Colic lymph node (tissue), 1 donor: ENCODE results near the genes PNMA8B and DACT3.

GRCh38 chr19:45553345-45553818 lies 31.2 kb downstream of the OPA3 start:
- PRO-cap, result no peak

- PRO-cap, result no peak
These were observed 13.2 kb downstream of the OPA3 start for GRCh38 chr19:45571444-45571801.

DNA sequence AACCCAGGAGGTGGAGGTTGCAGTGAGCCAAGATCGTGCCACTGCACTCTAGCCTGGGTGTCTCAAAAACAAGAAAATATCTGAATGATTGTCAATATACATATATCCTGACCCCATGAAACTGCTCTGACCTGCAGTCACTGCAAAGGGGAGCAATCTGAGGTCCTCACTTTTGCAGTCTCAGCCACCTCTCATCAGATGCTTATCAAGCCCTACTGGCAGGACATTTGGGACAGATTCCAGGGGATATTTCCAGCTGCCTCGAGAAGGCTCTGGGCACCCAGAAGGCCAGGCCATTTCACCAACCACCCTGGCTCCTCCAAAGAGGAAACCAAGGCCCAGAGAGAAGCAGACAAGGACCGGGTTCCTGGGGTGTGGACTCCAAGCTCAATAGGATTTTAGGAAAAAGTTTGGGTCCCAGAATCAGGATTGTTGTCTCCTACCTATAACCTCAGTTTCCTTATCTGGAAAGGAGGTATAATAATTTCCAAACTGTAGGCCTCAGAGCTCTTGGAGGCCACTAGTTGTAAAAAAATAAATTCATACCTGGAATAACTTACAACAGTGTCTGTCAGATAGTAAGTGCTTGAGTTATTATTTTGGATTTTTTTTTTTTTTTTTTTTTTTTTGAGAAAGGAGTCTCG lies 2.2 kb downstream of the EML2 start:
- PRO-cap, result no peak

- PRO-cap, result no peak
These were observed 6.8 kb upstream of the EML2 start for GRCh38 chr19:45645906-45646461.

DNA sequence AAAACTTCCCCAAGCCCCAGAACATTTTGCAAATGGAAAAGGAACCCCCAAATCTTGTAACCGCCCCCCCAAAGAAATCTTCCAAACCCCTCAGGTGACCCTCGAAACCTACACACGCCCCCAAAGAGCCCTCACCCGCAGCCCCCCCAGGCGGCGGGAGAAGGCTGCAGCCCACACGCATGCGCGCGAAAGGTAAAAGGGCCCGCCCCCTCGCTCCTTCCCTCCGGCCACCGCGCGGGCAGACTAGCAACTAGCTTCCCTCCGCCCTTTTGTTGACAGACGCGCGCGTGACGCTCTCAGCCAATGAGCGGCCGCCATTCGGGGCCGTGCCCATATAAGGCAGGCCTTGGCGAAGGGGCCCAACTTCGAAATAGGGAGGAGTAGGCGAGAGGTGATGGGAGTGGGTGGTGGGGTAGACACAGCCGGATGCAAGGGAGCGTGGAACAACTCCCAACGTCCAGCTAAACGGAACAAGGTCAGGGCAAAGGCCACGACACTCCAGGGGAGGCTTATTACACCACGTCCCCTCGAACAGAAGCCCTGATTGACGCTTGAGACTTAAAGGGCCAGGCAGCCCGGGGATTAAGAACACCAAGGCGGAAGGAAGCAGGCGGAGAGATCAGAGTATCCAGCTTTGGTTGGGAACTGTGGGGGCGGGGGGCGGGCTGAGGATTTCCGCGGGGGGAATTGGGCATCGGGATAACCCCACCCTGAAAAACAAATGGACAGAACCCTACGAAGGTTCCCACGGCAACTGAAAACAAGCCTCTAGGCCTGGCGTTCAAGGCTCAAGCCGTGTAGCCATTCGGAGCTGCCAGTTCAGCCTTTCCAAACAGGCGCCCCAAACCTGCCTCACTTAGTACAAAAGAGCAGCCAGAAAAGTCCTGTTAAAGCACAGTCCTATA lies 13.3 kb downstream of the FBXO46 start:
- PRO-cap, result bidirectional peak, plus-strand start at position 569 of the sequence, minus-strand start at position 160 of the sequence

GRCh38 chr19:45739366-45739823 lies 6.2 kb downstream of the MEIOSIN start:
- PRO-cap, result no peak

DNA sequence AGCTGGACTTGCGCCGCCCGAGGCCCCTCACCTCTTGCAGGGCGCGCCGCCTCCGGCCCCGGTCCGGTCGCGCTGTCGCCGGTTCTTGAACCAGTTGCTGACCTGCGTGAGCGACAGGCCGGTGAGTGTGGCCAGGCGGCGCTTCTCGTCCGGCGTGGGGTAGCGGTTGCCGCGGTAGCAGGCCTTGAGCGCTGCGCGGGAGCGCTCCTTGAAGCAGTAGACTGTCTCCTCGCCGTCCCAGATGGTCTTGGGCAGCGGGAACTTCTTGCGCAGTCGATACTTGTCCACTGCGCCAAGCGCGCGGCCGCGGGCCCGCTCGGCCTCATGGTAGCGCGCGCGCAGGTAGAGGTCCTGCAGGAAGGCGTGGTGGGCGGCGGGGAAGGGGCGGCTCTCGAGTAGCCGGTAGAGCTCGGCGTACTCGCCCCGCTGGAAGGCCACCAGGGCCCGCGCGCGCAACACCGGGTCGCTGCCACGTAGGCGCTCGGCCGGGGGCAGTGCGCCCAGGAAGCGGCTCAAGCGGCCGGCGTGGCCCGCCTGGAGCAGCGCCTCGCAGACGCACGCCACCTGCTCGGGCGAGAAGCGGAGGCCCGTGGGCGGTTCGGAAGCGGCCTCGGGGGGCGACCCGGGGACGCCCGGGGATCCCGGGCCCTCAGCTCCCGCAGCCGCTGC lies 907 bp downstream of the SIX5 start:
- PRO-cap, result no peak

GRCh38 chr19:45877980-45878902 lies 7.7 kb downstream of the IRF2BP1 start:
- PRO-cap, result no peak

- PRO-cap, result no peak
These were observed 6.8 kb downstream of the IRF2BP1 start for GRCh38 chr19:45878957-45879720.

DNA sequence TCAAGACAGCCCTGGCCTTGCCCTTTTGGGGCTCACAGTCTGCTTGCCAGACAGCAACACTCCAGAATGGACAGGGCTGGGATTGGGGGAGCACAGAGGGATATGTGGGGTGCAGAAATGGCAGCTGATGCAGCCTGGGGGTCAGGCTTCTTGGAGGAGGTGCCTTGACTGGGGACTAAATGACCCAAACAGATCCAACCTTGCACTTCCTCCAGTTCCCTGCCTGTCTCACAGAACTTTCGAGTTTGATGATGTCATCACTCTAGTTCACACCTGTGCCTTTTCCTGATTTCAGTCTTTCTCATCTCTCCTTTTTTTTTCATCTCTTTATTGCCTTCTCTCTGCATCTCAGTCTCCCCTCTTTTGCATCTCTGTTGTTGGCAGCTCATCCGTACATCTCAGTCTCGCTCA lies 4.6 kb downstream of the IRF2BP1 start:
- PRO-cap, result no peak

GRCh38 chr19:45955872-45956460 lies 17.7 kb downstream of the NOVA2 start:
- PRO-cap, result no peak

DNA sequence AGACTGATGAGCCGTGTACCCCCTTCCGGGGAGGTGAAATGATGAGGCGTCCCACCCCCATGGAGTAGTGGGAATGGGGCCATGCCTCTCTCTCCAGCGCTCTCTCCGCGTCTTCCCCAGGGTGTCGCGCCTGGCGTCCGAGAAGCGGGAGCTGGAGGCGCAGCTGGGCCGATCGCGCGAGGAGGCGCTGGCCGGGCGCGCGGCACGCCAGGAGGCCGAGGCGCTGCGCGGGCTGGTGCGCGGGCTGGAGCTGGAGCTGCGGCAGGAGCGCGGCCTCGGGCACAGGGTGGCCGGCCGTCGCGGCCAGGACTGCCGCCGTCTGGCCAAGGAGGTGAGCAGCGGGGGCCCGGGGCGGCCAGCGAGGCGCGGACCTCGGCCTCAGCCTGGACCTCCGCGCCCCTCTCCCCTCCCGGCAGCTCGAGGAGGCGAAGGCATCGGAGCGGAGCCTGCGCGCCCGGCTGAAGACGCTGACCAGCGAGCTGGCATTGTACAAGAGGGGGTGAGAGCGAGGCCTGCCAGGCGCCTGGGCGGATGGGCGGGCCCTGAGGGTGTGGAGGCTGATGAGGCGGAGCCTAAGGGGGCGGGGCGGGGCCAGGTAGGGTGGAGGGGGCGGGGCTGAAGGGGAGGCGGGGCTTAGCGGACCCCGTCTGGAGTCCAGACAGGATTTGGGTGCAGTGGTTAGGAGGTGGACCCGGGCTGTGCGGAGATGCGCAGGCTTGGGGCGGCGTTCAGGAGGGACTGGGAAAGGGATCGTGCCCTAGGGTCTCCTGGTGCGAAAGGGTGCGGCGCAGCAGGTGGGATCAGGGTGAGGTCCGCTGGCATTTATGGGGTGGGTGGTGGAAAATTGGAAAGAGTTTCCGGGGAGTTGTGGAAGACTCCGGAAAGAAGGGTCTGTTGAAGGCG lies 7.7 kb downstream of the PGLYRP1 start:
- PRO-cap, result no peak

- PRO-cap, result no peak
These were observed 7.9 kb upstream of the IGFL3 start for GRCh38 chr19:46132336-46132747.

- PRO-cap, result no peak
These were observed 18.5 kb upstream of the HIF3A start for GRCh38 chr19:46278155-46278892.

- PRO-cap, result no peak
These were observed 2.9 kb downstream of the HIF3A start for GRCh38 chr19:46299556-46300250.

DNA sequence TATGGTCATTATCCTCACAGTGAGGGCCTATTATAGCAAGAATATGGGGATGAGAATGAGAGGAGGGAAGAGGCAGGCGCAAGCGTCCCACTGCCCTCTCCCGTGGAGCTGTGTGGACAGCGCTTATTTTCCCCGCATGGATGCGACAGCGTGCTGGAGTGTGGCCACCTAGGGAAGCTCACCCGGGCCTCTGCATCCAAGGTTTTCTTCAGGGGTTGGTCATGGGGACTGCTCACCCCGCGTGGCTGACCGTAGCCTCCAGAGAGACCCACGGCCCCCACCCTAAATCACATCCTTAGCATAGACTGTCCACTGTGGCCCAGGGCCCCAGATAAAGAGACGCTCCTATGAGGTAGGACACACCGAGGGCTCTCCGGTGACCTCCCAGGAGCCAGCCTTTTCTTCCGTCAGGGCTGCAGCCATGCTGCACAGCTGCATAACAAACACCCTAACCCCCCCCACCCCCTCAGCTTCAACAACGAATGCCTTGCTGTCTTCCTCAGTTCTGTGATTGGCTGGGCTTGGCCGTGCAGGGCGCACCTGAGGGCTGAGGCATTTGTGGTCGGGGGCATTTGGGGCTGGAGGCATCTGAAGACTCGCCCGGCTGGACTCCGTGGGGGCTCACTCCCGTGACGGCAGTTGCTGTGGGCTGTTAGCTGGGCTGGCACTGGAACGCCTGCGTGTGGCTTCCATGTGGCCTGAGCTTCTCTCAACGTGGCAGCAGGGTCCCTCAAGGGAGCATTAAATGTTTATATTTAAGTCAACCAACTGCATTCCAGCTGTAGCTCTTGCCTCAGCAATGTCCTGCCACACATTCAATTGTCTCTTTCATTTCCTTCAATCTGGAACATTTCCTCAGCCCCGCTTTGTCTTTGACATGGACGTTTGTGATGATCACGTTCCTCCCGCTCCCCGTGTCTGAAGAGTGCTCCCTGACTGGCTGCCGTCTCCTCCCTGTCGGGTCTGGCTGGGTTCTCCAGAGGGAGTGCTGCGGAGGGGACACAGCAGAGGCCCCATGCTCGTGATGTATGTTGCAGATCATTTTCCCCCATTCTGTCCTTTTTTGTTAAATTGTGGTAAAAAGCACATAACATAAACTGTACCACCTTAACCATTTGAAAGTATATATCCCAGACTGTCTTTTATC lies 21.2 kb downstream of the CCDC8 start:
- PRO-cap, result no peak

DNA sequence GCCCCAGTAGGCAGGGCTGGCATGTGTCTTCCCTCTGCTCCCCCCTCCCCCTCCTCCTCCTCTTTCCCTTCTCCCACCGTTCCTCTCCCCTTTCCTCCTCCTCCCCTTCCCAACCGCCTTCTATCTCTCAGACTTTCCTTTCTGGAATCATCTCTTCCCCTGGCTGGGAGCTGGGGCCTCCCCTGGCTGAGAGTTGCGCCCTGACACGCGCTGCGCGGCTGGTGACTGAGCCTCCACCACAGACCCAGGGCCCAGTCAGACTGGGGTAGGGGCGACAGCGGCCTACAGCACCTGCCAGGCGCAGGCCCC lies 2.8 kb downstream of the PNMA8B start:
- PRO-cap, result no peak

DNA sequence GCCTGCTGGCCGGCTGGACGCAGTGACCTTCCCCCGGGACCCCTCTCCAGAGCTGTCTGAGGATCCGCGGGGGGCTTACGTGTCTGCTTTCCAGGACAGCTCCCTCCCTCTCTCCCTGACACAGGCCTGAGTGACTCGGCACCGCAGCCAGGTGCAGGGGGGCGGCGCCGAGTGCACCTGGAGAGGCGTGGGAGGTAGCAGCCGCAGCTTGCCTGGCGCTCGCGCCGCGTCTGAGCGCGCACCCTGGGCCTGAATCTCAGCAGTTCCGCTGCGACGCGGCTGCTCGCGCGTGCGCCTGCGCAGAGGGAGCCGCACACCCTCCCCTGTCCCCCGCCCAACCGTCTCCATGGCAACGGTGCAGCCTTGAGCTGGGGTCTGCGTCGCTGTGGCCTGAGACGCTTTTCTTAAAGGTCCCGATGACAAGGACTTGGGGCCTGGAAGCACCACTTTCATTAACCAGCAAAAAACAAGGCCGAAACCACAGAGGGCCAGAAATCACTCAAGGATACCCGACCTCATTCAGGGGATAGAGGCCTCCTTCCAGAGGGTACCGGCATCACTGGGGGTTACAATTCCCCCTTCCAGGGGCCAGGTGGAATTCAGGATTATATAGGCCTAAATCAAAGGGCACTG lies at the start of gene PNMA8B:
Gene PNMA8B, minus strand, starts transcription at position 232 of the 633 bp plus-strand sequence.
- PRO-cap, result unidirectional peak, minus-strand start at position 232 of the sequence

- PRO-cap, result unidirectional peak, minus-strand start at chr19:46661138; unidirectional peak, minus-strand start at chr19:46661182
These were observed at the start of gene DACT3 for GRCh38 chr19:46660842-46661729. TSS of gene DACT3 (minus strand) at chr19:46661182.

DNA sequence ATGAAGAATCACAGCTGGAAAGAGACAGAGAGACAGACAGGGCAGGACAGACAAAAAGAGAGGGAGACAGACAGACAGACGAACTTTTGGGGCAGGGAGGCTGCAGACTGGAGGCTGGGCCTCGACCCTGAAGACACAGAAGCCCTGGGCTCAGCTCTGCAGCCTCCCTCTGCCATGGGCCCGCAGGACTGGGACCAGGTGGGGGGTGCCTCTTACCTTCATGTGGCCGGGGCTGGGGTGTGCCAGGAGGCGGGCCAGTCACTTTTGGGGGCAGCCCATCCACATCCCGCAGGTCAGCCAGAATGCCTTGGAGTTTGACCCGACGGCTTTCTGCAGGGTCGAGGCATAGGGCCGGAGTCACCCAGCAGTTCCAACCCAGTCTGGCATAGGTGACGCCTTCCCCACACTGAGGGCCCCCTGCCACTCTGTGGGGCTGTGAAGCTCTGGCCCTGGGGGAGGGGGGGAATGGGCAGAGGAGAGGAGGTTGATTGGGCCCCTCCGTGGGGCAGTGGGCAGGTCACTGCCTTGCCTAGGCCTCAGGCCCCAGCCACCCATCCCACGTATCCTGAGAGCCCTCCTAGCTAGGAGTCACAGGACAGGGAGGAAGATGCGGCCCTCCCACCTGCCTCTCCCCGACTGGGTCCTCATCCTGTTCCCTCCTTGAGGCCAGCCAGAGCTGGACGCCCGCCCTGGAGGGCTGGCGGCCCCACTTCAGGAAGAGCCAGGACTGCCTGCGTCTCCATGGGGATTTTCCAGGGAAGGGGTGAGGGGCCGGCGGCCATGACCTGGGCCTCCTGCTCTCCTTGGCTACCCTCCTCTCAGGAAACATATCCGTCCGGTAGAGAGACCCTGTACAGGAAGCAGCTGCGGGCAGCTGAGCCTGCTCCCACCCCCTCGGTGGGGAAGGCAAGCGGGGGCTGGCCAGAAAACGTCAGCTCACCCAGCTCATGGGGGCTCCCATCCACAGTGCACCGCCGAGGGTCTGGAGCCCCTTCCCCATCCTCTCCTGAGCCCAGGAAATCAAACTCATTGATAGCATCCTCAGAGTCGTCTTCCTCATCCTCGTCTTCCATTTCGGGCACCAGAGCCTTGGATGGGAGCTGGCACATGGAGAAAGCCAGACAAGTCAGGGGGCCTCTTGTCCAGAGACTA lies 11.1 kb upstream of the PRKD2 start:
- PRO-cap, result unidirectional peak, minus-strand start at position 638 of the sequence